Renal cortical epithelial cell (primary cell): ENCODE results near the genes MYBPC2, KLK1 and KLK15.

DNA sequence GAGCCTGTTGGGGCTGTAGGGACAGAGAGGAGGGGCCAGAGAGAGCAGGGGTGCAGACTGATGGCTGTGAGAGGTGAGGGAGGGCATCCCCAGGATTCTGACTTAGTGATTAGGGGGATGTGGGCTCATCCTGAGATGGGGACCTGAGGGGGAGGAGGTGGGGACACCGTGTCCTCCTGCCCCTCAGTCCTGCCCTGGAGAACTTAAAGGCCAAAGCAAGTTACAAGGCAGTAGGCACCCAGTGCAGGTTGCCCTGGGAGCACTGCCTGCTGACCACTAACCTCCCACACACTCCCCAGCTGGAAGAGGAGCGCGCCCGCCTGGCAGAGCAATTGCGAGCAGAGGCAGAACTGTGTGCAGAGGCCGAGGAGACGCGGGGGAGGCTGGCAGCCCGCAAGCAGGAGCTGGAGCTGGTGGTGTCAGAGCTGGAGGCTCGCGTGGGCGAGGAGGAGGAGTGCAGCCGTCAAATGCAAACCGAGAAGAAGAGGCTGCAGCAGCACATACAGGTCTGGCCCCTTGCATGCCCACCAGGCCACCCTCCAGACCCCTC lies 61.2 kb downstream of the KCNC3 start:
- RRBS, result no CpG with 5 or more reads among the region's 14 CpGs

GRCh38 chr19:50311828-50312675 lies 17.1 kb downstream of the KCNC3 start:
- RRBS, result 1% methylated on average over 8 of the region's 42 CpGs

GRCh38 chr19:50331274-50331624 lies 2.1 kb upstream of the KCNC3 start:
- RRBS, result no CpG with 5 or more reads among the region's 4 CpGs

GRCh38 chr19:50415523-50416517 lies 2.9 kb upstream of the SPIB start:
- RRBS, result no CpG with 5 or more reads among the region's 49 CpGs

DNA sequence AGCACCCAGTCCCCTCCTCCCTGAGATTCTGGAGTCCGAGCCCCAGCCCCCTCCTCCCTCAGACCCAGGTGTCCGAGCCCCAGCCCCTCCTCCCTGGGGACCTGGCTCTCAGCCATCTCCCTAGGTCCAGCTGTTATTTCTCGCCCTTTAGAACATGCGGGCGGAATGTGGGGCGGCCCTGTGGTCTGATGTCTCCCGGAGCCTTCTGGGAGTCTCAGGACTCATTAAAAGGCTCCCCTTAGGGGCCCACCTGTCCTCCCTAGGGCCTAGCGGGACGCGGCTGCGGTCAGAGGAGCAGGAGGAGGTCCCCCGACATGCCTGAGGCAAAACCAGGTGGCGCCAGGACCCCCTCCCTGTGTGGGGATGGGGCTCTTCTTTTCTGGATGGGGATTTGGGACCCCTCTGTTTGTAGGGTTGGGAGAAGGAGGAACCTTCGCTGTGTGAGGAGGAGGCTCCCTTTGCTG lies at the start of gene MYBPC2:
MYBPC2 (plus strand) TSS at position 253 of the 464 bp plus-strand sequence.
- RRBS, result no CpG with 5 or more reads among the region's 14 CpGs

DNA sequence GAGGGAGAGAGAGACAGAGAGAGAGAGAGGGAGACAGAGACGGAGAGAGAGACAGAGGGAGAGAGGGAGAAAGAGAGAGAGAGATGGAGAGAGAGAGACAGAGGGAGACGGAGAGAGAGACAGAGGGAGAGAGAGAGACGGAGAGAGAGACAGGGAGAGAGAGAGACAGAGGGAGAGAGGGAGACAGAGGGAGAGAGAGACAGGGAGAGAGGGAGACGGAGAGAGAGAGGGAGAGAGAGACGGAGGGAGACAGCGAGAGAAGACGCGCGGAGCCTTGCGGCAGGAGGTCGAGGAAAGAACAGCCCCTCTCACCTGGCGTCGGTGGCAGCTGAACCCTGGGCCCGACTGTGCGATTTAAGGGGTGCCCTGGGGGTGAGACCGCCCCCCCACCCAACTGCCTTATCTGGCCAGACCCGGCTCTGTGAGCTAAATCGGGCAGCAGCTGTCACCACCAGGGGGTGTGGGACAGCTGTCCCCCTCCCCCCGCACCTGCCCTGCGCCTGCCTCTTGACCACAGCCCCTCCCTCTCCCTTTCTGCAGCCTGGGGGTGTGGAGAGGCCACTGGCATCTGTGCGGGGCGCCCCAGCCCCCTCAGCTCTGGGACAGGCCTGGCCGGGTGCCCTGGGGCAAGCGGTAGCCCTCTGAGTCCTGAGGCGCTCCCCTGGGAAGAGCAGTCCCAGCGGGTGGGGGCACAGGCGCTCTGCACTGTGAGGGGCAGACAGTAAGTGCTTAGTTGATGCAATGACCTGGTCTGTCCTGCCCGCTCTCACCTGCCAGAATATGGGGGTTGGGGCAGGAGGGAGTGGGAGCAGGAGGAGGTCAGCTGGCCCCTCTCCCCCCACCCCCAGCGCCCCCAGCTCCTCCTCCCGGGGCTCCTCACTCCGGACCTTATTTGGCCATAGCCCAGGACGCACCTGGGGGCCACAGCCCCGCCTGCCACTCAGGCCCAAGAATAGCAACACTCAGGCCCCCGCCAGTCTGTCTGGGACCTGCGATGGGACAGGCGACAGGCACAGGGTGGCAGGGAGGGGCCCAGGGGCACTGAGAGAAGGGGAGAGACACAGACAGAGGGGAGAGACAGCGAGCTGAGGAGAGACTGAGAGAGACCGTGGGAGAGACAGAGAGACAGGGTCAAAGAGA lies 10.7 kb downstream of the JOSD2 start:
- RRBS, result no CpG with 5 or more reads among the region's 38 CpGs

DNA sequence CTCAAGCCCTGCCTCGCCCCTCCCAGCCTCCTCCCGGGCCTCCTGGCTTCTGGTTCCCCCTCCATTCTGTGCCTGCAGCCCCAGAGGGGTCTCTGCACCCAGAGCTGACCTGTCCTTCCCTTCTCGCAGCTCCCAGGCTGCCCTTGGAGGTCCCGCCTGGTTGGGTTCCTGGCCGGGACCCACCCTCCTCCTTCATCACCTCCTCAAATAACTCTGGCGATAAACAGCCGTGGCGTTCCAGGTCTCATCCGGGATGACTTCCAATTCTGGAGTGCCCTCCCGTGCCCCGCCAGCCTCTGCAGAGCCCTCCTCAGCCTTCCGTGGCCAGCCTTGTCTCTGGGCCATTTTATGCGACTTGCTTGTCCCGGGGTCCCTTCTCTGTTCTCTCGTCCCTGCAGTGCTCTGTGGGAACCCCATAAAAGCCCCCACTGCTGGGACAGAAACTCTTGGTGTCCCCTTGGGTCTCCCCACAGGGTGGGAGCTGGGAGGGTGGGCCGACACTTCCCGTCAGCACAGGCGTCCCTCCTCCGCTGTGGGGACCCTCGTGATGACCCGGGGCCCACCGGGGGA lies 9.2 kb downstream of the JOSD2 start:
- RRBS, result 46% methylated on average over 5 of the region's 22 CpGs

- RRBS, result 3% methylated on average over 36 of the region's 73 CpGs
Observed at GRCh38 chr19:50717866-50718881, 1.4 kb downstream of the SHANK1 start.

GRCh38 chr19:50724225-50724967 lies 1.2 kb downstream of the CLEC11A start:
- RRBS, result 3% methylated on average over 2 of the region's 58 CpGs

- RRBS, result no CpG with 5 or more reads among the region's 13 CpGs
Observed at GRCh38 chr19:50793285-50793845, 3.1 kb downstream of the ACP4 start.

- RRBS, result 2% methylated on average over 11 of the region's 38 CpGs
Observed at GRCh38 chr19:50818221-50819245, 5.1 kb downstream of the KLK1 start.

DNA sequence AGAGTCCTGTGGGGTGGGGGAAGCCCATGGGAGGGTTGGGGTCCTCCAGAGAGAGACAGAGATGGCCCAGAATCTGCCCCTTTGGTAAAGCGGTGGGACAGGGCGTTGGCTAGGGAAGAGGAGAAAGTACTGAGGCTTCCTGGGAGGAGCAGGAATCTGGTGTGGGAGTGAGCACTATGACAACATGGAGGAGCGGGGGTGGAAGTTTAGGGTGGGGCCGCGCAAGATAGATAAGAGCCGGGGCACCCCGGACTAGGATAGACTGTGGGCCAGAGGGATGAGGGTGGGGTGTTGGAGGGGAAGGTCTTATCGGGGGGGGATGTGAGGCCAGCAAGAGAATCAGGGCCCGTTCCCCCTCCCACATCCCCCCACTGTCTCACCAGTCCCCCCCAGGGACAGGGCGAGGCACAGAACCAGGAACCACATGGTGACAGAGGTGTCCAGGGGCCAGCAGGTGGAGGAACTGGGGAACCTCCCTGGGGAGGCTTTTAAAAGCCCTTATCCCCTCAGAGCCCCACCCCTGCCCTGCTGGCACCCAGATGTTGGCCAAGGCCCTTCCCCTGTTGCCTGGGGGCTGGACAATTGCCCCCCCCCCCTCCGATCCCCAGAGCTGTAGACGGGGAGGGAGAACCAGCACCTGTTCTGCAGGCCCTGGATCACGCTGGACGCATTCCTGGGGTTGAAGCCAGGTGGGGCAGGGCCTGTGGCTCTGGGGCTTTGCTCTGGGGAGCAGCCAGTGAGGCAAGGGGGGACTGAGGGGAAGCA lies at the start of gene KLK1:
KLK1 (minus strand) TSS at position 465 of the 765 bp plus-strand sequence.
- RRBS, result no CpG with 5 or more reads among the region's 14 CpGs

- RRBS, result no CpG with 5 or more reads among the region's 4 CpGs
Observed at GRCh38 chr19:50833303-50833809, at the start of gene KLK15. Gene KLK15, minus strand, starts transcription at chr19:50833574.

DNA sequence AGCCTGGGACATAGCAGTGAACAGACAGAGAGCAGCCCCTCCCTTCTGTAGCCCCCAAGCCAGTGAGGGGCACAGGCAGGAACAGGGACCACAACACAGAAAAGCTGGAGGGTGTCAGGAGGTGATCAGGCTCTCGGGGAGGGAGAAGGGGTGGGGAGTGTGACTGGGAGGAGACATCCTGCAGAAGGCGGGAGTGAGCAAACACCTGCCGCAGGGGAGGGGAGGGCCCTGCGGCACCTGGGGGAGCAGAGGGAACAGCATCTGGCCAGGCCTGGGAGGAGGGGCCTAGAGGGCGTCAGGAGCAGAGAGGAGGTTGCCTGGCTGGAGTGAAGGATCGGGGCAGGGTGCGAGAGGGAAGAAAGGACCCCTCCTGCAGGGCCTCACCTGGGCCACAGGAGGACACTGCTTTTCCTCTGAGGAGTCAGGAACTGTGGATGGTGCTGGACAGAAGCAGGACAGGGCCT lies 4.2 kb downstream of the KLK3 start:
- RRBS, result no CpG with 5 or more reads among the region's 7 CpGs

DNA sequence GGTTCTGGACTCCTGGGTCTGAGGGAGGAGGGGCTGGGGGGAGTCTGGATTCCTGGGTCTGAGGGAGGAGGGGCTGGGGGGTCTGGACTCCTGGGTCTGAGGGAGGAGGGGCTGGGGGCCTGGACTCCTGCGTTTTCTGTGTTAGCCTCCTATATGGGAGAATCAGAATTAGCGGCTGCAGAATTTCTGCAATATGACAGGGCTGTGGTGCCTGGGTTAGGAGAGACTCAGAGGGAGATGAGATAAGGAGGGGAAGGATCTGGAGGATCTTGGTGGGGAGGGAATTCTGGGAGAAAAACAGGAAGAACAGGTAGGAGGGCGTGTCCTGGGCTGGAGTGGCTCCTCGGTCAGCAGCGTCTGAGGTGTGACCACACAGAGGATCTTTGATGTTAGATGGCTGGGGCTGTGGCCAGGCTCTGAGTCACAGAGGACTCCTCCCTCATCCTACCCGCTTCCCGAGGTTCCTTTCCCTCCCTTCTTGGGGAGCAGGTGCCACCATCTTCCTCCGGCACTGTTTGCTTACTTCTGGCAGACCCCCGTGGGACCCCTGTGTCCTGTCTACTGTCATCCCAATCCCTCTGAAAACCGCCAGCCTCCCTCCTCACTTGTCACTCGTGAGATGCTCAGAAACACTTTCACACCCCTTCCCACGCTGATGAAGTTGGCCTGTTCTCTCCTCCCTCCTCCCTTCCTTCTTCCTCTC lies 6.4 kb upstream of the KLK6 start:
- RRBS, result no CpG with 5 or more reads among the region's 12 CpGs

DNA sequence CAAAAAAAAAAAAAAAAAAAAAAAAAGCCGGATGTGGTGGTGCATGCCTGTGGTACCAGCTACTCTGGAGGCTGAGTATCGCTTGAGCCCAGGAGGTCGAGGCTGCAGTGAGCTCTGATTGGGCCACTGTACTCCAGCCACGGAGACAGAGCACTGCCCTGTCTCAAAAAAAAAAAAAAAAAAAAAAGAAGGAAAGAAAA lies 1.6 kb downstream of the KLK10 start:
- RRBS, result no CpG with 5 or more reads among the region's 4 CpGs

- RRBS, result 46% methylated on average over 13 of the region's 98 CpGs
Observed at GRCh38 chr19:51098479-51099334, 9.5 kb downstream of the CTU1 start.

- RRBS, result no CpG with 5 or more reads among the region's 5 CpGs
Observed at GRCh38 chr19:51127552-51128299, 3.0 kb downstream of the SIGLEC9 start.

GRCh38 chr19:51271064-51271476 lies 20.2 kb downstream of the SIGLECL1 start:
- RRBS, result no CpG with 5 or more reads among the region's 26 CpGs

- RRBS, result no CpG with 5 or more reads among the region's 25 CpGs
Observed at GRCh38 chr19:51325324-51325993, 14.0 kb downstream of the IGLON5 start.